PFSK-1 (cell line): ENCODE measurements around the genes RAB33B and UCP1.

- RRBS = no CpG with 5 or more reads among the region's 2 CpGs
Observed at GRCh38 chr4:139178786-139178913, 1.6 kb upstream of the ELF2 start.

DNA sequence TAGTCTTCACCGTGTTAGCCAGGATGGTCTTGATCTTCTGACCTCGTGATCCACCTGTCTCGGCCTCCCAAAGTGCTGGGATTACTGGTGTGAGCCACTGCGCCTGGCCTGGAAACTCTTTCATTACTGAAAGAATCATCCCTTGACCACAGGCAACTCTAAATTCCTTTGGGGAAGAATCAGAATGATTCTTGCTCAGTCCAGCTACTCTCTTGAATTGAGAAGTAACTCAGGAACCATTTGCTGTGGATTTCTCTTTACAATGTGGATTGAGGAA is 6.0 kb upstream of the MGARP start:
- RRBS = no CpG with 5 or more reads among the region's 4 CpGs

DNA sequence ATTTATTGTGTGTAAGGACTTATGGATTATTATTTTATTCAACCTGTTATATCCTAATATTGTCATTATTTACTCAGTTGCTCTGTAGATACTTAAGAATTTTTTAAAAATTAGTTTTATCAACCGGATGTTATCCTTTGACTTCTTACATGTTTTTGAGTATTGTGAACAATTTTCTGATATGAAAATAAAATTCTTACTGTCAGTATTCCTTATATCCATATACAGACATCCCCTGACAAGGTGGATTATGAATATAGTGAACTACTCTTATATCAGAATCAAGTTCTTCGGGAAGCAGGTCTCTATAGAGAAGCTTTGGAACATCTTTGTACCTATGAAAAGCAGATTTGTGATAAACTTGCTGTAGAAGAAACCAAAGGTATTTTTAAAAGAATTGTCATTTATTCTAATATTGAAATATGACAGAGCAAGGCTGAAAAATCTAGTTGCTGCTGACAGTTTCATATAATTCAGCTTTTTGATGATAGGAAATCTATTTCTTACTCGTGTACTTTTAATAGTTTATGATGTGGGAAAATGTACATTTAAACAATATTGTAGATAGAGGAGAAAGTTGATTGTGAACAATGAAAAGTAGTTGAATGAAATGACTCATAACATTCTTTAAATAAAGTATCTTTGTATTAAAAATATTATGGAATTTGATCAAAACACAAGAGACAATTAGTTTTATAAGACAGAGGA is 41.8 kb upstream of the NDUFC1 start:
- RRBS = no CpG with 5 or more reads among the region's 3 CpGs

DNA sequence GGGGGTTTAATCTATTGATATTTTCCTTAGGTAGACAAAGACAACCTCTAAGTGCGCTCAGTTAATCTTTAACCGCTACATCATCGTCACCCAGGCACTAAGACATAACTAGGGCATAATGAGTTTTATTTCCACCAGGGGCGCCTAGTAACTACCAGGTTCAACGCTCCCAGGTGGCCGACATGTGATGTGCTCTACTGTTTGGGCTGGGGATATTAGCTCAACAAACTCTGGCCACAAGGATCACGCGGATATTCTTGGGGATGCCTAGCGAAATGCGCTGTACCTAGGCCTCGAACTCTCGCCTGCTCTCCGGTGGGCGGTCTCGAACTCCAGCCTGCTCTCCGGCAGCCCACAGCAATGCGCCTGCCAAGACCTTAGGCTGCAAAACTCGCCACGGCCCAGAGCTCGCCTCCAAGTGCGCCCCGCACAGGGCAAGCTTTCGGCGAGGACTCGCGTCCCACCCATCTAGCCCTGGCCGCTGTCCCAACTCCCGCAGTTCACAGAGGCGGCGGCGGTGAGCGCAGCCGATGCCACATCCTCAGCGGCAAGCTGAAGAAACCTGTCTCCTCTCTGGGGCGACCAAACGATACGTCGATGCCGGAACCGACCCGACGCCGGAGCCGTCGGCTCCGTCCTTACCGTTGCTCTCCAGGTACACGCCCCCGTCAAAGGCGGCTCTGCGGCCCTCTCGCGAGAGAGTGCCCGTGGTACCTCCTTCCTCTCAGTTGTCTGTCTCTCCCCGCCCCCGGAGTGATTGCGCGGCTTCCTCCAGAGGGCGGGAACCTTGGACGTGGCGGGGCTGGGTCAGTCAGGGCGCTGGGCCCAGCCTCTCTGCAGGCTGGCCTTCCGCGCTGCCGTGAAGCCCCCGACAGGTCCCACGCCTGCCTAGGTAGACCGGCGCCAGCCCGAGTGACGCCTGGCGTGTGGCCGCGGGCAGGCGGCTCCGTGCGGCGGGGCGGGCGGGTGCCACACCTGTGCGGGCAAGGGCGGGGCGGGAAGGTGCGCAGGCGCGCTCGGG is 568 bp upstream of the RAB33B start:
- RRBS = no CpG with 5 or more reads among the region's 87 CpGs

DNA sequence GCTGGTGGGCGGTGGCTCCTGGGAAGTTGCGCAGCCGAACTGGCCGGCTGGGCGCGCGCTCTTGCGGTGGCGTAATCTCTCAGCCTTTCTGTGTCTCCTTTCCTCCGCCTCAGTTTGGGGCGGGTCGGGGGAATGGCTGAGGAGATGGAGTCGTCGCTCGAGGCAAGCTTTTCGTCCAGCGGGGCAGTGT is at the start of gene RAB33B:
TSS of gene RAB33B (plus strand) at position 58 of the 190 bp plus-strand sequence.
- RRBS = no CpG with 5 or more reads among the region's 17 CpGs

DNA sequence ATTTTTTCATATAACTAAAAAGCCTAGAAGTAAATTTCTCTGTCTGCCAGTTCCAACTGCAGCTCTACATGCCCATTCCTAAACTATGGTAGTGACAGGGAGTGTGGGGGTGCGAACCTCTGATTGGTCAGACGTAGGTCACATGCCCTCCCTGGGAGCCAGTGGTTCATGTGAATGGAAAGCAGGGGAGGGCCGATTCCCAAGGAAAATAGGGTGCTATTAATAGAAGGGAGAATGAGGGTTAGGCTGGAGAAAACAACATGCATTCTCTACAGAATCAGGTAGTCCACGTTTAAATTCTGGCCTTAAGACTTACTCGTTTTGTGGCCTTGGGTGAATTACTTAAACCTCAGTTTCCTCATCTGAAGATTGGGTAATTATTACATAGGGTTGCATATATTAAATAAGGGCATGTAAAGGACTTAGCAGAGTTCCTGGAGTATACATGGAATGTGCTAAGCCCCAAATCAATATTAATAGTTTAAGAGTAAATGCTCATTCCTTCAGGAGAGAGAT is 7.2 kb downstream of the RAB33B start:
- RRBS = no CpG with 5 or more reads among the region's 5 CpGs

DNA sequence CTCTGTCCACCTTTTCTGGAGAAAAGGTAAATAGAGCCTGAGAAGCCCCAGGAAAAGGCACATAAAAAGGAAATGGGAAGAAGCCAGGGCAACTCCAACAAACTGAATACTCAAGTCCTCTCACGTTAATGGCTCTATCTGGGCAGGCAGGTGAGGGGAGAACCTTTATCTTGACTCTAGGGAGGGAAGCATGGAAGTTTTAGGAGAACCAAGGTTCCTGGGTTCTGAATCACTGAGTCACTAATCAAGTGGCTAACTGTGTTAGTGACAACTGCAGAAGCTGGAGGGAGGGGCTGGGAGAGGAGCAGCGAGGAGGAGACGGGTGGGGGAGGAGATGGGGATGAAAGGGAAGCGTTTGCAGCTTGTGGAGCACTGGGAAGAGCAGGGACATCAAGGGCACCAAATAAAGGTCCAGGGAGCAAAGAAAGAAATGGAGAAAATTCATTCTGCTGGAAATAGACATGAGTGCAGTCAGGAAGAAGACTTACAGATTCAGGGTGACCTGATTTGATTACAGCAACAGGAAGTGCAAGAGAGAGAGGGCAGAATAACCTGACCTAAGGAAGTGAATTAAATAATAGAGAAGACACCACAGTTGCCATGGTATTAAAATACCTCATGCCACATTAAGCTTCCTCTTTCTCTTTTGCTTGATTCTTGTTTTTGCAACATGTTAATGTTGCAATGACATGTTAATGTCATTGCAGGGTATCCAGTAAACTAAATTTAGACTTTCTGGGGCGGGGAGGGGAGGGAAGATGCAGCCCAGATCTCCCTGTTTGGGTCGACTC is 4.5 kb upstream of the SETD7 start:
- RRBS = no CpG with 5 or more reads among the region's 6 CpGs

- RRBS = no CpG with 5 or more reads among the region's 5 CpGs
Observed at GRCh38 chr4:139646863-139647630, 18.6 kb upstream of the MGST2 start.

- RRBS = no CpG with 5 or more reads among the region's 4 CpGs
Observed at GRCh38 chr4:139875542-139875882, 209.9 kb downstream of the MGST2 start.

DNA sequence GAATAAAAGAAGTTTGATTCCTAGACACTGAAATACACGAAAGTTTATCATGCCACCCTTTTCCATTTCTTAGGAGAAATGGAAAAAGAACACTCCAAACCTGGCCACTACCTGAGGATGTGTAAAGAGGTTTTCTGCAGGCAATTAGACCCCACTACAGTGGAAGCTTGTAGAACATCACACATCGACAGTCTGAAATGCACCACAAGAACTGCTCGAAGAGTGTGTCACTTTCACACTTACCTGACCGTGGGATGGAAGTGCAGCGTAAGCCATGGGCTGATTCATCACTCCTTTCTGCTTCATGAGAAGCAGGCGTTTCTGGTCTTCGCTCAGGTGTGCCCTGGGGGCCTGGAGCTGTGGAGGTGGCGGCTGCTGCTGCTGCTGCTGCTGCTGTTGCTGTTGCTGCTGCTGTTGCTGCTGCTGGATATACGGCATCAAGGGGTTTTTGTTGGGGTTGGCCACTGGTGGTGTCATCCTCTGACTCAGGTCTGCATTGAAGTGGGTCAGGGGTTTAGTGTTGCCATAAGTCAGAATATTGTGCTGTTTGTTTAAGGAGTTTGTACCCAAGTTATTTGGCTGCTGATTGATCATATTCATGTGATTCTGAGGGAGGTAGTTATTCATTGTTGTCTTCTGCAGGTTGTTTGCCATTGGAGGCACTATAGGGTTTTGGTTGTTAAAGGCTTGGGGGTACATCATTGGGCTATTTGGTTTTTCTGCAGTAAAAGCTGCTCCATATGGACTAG is 223.7 kb downstream of the MGST2 start:
- RRBS = no CpG with 5 or more reads among the region's 9 CpGs

- RRBS = no CpG with 5 or more reads among the region's 12 CpGs
Observed at GRCh38 chr4:140095408-140096510, 58.2 kb downstream of the MAML3 start.

- RRBS = no CpG with 5 or more reads among the region's 18 CpGs
Observed at GRCh38 chr4:140126201-140127665, 27.3 kb downstream of the MAML3 start.

DNA sequence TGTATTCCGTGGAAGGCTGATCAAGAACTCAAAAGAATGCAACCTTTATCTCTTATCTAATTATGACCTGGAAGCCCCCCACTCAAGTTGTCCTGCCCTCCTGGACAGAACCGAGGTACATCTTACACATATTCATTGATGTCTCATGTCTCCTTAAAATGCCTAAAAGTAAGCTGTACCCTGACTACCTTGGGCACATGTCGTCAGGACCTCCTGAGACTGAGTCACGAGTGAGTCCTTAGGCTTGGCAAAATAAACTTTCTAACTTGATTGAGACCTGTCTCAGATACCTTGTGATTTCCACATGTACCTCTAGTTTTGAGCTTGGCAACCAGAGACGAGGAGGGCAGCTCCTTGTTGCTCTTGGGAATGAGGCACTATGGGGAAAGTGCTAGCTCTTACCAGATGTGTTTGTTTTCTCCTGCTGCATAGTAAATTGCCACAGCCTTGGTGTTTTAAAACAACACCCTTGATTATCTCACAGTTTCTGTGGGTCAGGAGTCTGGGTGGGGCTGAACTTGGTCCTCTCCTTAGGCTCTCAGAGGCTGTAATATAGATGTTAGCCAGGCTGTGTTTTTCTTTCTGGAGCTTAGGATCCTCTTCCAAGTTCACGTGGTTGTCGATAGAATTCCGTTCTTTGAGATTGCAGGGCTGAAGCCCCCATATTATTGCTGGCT is 59.1 kb upstream of the MAML3 start:
- RRBS = no CpG with 5 or more reads among the region's 8 CpGs

DNA sequence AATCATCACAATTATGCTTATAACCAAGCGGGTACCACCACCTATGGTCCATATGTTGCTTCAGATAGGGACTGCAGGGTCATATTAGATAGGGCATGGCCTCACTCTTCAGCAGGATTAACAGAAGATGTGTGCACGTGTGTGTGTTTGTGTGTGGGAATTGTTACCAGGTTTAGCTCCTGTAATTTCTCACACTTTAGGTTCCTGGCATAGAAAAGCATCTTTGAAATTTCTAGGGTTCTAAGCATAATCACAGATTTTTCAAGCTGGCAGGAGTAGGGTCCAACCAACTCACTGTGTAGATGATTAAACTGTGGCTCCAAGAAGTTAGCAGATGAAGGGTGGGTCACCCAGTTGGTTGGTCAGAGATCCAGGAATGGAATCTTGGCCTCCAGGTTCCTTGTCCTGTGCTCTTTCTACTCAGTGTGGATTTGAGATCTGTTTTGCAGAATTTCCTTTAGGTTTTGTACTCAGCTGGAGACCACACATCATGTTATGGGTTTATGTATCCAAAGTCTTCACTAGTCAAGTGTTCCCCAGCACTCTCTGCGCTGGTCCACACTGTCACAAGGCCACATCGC is 90.3 kb upstream of the MAML3 start:
- RRBS = no CpG with 5 or more reads among the region's 4 CpGs

- RRBS = no CpG with 5 or more reads among the region's 14 CpGs
Observed at GRCh38 chr4:140296127-140296761, 77.2 kb upstream of the SCOC start.

DNA sequence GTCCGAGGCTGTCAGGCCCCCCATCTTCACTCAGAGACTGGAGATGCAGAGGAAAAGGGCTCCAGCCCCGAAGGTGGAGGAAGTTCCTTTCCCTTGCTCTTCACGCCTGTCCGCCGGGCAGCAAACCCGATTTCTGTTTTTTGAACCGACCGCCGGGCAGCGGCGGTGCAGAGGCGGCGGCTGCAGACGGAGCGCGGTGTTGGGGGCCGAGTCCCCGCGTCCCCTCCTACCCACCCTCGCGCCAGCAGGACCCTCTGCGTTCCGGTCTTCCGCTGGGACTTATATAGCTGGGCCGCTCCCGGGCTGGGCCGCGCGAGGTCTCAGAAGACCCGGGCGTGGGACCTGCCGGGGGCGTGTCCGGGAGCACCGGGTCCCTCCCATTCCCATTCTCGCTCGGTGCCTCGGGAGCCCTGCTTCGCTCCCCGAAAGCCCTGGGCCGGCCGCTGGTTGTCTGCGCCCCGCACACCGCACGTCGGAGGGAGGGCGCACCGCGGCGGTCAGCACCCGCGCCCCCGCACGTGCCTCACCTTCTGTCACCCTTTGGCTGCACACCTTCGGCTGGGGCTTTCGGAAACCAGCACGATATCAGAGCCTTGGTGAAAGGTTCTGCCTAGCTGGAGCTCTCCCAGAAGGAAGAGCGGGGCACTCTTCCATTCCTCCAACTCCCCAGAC is at the start of gene UCP1:
TSS of gene UCP1 (minus strand) at position 256 of the 672 bp plus-strand sequence.
- RRBS = 12% methylated on average over 16 of the region's 59 CpGs

DNA sequence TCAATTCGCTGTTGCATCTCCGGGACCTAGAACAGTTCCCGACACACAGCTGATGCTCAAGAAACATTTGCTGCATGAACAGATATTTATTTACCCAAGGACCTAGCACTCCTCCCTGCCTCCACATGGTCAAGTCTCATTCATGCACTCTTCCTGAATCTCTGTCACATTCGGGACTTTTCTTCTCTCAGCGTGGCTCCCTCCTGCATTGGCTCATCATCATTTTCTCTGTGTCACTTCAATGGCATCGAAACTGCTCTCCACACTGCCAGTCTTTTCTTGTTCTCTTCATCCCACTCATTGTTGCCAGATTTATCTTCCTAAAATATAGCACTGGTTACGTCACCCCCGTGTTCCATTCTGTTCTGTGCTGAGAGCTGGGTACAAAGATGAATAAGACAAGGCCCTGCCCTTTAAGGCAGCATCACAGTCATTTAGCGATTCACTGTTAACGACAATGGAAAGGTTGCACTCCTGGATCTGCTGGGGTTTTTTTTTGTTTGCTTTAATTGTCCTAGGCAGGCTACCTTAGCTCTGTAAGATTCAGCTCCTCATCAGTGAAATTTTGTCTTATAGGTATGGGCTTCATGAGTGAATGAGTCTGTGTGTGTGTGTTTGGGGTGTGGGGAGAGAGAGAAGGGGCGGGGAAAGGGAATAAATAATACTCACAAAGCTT is 174.4 kb upstream of the TBC1D9 start:
- RRBS = no CpG with 5 or more reads among the region's 11 CpGs

GRCh38 chr4:141016016-141016726 is 117.1 kb downstream of the RNF150 start:
- RRBS = no CpG with 5 or more reads among the region's 7 CpGs

- RRBS = no CpG with 5 or more reads among the region's 5 CpGs
Observed at GRCh38 chr4:141229343-141229945, 8.7 kb downstream of the ZNF330 start.